ENCODE results near the genes TSPYL4, GPRC6A and VGLL2.

GRCh38 chr6:112956642-112957310 is 609.6 kb downstream of the RFPL4B start:
- RRBS: no CpG with 5 or more reads among the region's 4 CpGs

GRCh38 chr6:113564431-113565209 is 292.5 kb upstream of the MARCKS start:
- RRBS: 92% methylated on average over 4 of the region's 21 CpGs

- RRBS: no CpG with 5 or more reads among the region's 8 CpGs
These were observed 224.9 kb upstream of the MARCKS start for GRCh38 chr6:113632091-113632776.

DNA sequence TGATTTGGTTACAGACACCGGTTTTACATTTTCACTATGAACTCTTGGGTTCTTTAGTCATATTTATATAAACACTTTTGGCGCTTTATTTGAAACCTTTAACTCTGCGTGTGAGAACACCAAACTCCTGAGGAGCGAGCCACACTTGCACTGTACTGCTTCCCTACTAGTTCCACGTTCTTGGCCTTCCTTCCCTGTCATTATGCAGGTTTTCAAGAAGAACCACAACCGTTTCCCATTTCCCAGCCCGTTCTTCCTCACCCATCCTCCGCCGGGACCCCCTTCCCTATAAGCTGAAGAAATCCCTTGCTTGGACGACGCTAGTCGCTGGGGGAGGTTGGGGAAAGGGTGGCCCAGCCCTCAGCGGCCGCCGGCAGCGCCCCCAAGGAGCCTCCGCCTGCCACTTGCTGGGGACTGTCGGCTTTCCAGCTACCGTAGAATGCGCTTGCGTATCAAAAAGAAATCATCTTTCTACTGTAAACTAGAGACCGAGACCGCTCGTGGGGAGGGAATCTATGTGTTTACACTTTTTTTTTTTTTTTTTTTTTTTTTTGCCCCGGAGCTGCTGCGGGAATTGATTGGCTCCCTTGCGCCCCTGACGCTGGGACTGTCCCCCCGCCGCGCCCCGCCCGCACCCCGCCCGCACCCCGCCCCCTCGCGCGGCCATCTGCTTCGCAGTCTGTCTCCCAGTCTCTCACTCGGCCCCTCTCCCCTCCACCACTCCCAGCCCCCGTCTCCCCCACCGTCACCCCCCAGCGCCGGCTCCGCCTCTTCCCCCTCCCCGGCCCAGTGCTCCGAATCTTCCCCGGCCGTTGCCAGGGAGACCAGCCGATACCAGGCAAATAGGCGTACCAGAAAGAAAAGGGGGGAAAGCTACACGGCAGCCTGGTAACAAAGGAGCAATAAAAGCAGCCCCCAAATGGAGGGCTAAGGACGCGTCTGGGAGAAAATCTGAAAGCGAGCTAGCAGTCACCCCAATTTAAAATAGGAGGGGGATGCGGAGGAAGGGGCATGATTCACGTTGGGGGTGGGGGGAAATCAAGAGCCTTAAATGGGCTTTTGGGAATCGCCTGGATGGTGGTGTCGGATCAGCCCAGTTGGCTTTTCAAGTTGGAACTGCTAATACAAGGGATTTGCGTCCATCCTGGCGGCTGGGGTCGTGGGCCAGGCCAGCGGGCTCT is 2.3 kb upstream of the MARCKS start:
- RRBS: 5% methylated on average over 4 of the region's 64 CpGs

GRCh38 chr6:114424158-114424912 is 81.5 kb upstream of the HS3ST5 start:
- RRBS: no CpG with 5 or more reads among the region's 18 CpGs

- RRBS: no CpG with 5 or more reads among the region's 9 CpGs
These were observed 22.1 kb downstream of the FRK start for GRCh38 chr6:116038692-116038891.

GRCh38 chr6:116222868-116223340 is 31.0 kb downstream of the TSPYL4 start:
- RRBS: no CpG with 5 or more reads among the region's 3 CpGs

- RRBS: 0% methylated on average over 2 of the region's 62 CpGs
These were observed at the start of gene TSPYL4 for GRCh38 chr6:116253295-116254347. Gene TSPYL4, minus strand, starts transcription at chr6:116254075.

DNA sequence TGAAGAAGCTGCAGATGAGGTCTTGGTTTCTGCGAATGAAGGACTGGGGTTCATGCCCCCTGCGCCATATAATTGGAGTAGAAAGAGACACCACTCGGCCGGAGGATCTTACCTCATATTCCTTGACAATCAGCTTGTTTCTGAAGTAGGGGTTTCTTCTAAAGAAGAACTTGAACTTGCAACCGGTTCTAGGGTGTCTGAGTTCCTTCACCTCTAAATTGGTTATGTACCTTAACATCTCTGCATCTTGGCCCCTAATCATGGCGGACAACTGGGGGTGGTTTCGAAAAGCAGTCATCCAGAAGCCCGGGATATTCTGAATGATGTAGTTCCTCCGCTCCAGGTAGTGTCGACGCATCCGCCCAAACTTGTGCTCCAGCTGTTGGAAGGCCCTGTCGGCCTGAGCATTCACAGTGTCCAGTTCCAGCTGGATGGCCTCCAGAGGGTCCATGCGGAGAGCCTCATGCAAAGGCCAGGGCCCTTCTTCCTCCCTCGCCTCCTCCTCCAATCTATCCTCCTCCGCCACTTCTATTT is 967 bp downstream of the TSPYL1 start:
- RRBS: 27% methylated on average over 4 of the region's 16 CpGs

- RRBS: no CpG with 5 or more reads among the region's 18 CpGs
These were observed 348 bp downstream of the RSPH4A start for GRCh38 chr6:116616601-116617052.

- RRBS: no CpG with 5 or more reads among the region's 1 CpG
These were observed at the start of gene GPRC6A for GRCh38 chr6:116828994-116829321. Gene GPRC6A, minus strand, starts transcription at chr6:116829083.

- RRBS: 6% methylated on average over 19 of the region's 70 CpGs
These were observed at the start of gene VGLL2 for GRCh38 chr6:117265087-117265976. Gene VGLL2, plus strand, starts transcription at chr6:117265558.

- RRBS: no CpG with 5 or more reads among the region's 3 CpGs
These were observed 33.8 kb downstream of the ROS1 start for GRCh38 chr6:117391846-117392430.

- RRBS: no CpG with 5 or more reads among the region's 1 CpG
These were observed 3.8 kb downstream of the DCBLD1 start for GRCh38 chr6:117486249-117486743.

DNA sequence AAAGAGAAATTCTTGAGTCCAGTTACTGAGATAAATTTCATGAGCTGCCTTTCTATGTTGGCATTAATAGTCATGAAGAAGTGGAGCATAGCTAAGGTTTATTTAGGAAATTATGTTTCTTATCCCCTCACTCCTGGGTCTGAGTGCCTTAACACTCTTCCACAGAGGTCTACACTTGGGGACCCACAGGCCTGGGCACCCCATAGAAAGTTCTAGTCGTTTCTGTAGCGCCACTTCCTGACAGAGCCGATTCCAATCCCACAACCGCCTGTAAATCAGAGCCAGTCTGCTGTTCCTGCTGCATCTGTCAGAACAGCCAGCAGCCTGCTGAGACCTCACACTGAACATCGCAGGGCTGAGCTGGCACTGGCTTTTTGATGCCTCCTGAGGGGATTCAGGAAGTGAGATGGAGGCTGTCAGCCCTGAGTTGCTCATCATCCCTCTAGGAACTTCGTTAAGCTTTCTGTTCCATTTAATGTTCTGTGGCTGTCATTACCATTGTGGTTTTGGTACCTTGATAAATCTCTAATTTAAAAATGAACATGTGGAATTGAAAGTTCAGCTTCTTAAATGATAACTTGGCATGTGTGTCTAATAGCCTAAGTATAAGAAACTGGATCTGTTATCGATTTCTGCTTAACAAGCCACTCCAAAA is 48.9 kb downstream of the DCBLD1 start:
- RRBS: no CpG with 5 or more reads among the region's 7 CpGs

- RRBS: no CpG with 5 or more reads among the region's 8 CpGs
These were observed 58.2 kb downstream of the DCBLD1 start for GRCh38 chr6:117540616-117541104.

DNA sequence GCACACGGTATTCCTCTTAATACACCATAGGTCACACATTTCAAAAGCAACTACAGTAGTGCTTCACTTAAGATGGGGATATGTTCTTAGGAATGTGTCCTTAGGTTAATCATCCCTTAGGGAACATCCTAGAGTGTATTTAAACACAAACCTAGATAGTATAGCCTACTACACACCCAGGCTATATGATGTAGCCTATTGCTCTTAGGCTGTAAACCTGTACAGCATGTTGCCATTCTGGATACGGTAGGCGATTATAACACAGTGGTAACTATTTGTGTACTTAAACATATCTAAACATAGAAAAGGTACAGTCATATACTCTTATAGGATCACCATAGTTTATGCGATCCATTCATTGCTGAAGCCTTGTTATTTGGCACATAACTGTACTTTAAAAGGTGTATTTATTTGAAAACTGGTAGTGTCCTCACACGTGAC is 911 bp upstream of the GOPC start:
- RRBS: no CpG with 5 or more reads among the region's 5 CpGs

DNA sequence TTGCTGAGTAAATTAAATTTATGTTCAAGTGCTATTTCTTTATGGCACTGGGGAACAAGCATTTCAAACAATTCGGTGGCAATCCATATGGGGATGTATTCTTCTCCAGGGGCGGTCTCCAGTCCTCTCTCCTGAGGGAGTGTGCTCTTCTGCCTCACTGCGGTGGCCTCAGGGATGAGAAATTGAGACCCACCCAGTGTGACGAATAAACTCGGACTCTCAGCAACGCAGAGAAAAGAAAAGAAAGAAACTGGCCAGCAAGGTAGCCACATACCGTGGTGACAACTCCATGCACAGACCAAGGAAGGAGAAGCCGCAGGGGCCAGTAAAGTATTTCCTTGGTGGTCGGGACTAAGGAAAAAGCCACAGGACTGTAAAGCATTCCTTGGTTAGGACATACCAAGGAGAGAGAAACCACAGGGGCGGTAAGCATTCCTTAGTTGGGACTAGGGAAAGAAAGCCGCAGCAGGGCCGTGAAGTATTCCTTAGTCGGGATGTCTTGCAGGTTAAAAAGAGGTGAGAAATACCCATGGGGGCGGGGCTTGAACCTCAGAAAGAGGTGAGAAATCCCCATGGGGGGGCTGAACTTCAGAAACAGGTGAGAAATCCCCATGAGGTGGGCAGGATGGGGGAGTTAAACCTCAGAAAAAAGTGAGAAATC is 13.6 kb upstream of the GOPC start:
- RRBS: no CpG with 5 or more reads among the region's 14 CpGs

DNA sequence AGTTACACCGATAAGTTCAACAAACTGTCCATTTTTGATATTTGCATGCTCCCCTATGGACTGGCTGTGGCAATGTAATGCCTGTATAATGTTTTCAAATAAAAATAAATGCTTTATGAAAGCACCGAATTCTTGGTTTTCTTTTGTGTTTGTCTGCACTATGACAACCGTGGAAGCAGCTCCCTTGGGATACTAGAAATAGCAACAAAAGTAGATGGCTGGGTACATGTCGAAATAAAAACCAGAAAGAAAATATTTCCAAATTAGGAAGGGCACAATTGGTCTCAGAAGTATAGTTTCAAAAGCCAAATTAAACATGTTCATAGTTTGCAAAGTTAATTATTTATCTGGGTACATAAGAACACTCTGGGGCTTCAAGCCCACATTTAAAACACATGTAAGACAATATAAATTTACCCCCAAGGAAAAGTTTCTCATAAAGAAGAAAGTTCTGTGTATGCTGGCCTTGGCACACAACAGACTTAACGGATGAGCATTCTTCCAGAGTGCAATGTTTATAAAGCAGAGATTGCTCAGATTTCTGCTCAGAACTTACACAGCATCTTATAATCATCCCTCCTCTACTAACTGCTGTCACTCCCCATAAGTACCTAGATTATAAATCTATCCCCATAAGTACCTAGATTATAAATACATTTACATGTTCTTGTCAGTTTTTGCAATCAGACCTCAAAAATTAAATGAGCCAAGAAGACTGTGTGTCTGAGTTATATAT is 230.4 kb upstream of the PLN start:
- RRBS: no CpG with 5 or more reads among the region's 5 CpGs

Measured in OVCAR3 (cell line).